ENCODE measurements around the gene KLF11.

DNA sequence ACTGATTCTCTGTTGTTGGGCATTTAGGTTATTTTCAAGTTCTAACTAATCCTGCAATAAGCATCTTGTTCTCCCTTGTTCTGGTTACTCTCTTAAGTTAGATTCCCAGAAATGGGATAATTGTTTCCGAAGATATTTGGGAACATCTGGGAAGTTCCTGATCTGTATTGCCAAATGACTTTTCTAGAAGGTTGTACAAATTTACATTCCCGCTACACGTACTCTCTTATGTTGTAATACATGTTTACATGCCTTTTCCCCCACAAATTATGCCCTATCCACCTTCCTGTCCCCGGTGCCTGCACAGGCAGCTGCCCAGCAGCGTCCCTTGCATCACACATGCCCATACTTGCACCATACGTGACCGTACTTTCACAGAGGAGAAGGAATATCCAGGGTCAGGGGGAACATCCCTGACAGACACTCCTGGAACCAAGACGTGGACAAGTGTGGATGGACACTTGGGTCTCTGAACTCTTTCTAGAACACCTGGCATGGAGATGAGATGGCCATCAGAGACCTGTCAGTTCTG is 24.2 kb upstream of the KLF11 start:
- RRBS = no CpG with 5 or more reads among the region's 8 CpGs

- RRBS = 69% methylated on average over 2 of the region's 36 CpGs
Observed at GRCh38 chr2:10028780-10029917, 14.2 kb upstream of the KLF11 start.

DNA sequence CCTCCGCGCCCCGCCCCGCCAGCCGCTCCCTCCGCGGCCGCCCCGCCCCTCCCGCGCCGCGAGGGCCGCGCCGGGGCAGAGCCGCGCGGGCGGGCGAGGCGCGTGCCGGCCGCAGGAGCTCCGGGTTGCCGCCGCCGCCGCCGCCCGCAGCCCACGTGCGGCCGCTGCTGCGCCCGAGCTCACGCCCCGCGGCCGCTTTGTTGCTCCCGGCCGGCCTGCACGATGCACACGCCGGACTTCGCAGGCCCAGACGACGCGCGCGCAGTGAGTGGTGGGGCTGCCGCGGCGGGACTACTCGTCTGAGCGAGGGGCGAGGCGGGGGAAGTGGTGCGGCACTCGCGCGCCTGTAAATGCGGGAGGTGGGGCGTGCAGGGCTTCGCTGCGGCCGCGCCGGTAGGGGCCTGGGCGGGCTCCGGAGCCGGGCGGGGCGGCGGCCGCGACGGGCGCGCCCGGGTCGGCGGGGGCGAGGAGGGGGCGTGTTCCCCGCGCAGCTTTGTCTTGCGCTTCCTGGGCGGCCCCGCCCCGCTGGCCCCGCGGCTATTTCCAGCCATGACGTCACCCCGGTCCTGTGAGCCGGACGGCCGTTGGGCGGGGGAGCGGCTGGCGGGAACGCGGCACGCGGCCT is at the start of gene KLF11:
KLF11 (plus strand) TSS at position 56 of the 625 bp plus-strand sequence.
- RRBS = 2% methylated on average over 33 of the region's 106 CpGs

DNA sequence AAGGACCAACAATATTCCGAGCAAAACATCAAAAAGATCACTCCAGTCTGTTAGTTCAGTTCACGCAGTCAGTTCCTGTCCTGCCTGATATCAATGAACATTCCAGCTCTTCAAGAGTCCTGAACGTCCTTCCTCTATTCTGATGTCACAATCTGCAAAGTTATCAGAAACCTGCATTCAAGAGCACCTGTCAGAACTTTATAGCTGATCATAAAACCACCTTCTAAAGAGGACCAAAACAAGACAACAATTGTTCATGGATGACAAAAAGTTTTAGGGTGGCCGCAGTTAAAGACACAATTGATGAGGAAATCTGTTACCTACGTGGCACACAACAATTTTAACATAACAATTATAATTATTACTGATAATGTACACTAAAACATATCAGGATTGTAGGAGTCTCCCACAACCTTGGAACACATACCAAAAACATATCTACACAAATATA is 78.9 kb downstream of the RRM2 start:
- RRBS = no CpG with 5 or more reads among the region's 5 CpGs

- RRBS = no CpG with 5 or more reads among the region's 14 CpGs
Observed at GRCh38 chr2:10225918-10226501, 76.7 kb upstream of the HPCAL1 start.

GRCh38 chr2:10285207-10286042 is 17.3 kb upstream of the HPCAL1 start:
- RRBS = no CpG with 5 or more reads among the region's 18 CpGs

DNA sequence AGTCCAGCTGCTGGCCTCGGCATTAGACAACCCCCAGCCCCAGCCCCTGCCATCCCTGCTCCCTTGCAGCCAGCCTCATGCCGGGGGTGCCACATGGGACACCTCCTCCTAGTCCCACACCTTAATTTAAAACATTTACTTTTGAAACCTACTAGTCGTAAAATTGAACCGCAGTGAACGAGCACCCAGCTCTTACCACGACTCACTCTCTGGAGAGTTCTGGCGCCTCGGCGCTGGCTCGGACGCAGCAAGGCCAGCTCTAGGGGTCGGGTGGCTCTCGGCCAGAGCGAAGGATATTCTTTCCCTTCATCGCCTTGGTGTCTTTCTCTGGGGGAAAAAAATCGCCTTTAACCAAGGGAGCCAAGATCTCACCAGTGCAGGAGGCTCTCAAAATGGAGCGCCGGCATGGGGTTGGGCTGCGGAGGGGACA is 1.8 kb downstream of the HPCAL1 start:
- RRBS = no CpG with 5 or more reads among the region's 19 CpGs

DNA sequence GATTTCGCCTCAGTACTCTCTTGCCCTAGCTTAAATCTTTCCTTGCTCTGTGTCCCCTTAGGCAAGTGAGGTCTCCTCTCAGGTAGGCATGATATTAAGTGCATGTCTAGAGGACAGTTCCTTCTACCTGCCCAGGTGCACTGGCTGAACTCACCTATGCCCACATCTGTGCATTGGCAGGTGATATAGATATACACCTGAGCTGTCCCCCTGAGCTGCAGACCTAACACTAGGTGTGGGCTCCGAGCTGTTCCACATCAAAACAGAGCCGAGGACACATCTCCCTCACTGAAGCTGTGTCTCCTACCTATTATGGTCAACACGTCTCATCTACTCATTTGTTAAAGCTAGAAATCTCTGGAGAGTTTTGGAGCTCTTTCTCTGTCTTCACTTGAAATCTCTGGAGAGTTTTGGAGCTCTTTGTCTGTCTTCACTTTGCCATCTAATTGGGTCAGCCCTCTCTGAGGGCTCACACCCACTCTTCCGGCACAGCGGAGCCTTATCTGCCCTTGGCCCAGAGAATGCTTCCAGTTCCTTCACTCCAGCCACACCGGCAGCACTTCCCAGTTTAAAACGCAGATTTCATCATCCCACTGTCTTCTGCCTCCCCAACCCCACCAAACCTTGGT is 4.7 kb downstream of the HPCAL1 start:
- RRBS = 46% methylated on average over 3 of the region's 8 CpGs

DNA sequence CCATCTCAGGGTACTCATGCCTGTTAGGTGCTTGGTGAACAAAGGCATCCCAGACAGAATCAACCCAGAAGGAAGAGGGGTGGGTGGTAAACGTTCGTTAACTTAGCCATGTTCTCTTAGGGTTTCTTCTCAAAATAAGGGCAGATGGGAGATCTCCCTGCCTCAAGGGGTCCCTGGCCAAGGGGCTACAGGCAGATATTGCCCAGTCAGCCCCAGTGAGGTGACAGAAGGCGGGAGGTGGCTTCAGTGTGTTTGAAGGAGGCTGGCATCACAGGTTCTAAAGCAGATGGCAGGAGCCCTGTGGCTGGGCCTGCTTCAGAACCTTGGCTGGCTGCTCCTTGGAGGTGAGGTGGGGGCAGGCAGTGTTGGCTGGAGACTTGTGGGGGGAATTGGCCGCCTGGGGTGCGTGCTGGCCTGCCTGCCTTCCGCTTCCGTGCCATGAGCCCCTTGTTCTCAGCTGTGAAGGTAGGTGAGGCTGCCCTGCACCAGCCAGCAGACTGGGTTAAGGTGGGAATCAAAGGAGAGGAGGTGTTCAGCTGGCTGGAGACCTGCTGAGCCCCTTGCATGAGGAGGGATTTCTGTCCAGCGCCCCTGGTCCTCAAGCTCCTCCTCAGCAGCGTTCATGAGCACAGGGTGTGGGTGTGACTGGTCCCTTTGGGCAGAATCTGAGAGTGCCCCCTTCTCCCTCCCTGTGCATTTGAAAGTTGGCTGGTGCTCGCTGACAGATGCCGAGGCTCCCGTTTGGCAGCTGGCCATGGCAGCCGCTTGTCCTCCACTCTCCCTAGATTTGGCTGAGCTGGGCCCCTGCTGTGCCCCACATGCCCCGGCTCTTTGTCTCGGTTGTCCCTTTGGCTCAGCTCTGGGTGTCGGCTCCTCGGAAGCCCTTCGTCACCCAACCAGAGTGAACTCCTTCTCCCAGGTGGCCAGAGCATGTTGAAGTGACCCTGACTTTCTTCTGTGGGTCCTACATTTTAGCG is 23.7 kb downstream of the HPCAL1 start:
- RRBS = no CpG with 5 or more reads among the region's 19 CpGs

DNA sequence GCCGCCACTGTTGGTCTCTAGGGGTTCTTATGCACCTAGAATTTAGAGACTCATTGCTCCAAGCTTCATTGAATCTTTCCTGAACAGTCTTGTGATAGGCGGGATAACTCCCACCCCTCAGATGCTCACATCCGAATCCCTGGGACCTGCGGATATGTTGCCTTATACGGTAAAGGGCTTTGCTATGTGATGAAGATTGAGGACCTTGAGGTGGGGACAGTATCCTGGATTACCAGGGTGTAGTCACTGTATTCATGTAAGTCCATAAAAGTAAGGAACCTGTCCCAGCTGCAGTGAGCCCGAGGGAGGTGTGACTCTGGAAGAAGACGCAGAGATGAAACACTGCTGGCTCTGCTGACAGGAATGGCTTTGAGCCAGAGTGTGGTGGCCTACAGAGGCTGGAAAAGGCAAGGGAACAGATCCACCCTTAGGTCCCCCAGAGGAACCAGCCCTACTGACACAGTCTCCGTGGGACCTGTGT is 26.4 kb downstream of the HPCAL1 start:
- RRBS = no CpG with 5 or more reads among the region's 8 CpGs

GRCh38 chr2:10374247-10374976 is 71.7 kb downstream of the HPCAL1 start:
- RRBS = no CpG with 5 or more reads among the region's 15 CpGs

DNA sequence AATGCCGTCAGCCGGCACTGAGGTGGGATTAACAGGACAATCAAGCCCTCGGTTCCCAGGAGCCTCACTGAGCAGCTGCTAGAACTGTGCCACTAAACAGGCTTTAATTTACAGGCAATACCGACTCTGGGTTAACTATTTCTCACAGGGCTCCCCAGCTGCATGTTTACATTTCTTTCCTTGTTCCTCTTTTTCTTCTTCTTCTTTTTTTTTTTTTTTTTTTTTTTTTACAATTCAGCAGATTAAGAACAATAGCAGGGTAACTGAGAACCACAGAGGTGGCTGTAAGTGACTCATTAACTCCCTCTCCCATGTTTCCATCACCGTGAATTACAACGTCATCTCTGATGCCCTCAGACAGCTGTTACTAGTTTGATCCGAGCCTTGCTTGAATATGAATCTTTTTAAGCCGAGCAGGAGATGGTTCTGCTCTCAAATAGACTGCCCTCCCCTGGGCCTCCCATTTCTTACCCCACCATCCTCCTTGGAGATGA is 37.8 kb downstream of the ODC1 start:
- RRBS = no CpG with 5 or more reads among the region's 8 CpGs

DNA sequence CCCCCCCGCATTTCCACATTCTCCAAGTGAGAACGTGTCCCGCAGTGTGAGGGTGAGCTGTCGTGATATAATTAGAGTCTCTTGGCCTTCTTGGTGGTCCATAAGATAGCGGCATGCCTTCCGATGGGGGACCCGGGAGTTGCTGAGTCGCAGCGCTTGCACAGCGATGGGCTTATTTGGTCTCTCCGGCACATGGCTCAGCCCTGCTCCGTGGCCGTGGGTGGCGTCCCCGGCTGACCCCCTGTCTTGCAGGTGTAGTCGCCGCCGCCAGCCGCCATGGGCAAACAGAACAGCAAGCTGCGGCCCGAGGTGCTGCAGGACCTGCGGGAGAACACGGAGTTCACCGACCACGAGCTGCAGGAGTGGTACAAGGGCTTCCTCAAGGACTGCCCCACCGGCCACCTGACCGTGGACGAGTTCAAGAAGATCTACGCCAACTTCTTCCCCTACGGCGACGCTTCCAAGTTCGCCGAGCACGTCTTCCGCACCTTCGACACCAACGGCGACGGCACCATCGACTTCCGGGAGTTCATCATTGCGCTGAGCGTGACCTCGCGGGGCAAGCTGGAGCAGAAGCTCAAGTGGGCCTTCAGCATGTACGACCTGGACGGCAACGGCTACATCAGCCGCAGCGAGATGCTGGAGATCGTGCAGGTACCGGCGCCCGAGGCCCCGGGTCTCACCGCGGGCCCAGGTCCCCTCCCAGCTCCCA is 28.5 kb downstream of the ODC1 start:
- RRBS = 94% methylated on average over 9 of the region's 58 CpGs

DNA sequence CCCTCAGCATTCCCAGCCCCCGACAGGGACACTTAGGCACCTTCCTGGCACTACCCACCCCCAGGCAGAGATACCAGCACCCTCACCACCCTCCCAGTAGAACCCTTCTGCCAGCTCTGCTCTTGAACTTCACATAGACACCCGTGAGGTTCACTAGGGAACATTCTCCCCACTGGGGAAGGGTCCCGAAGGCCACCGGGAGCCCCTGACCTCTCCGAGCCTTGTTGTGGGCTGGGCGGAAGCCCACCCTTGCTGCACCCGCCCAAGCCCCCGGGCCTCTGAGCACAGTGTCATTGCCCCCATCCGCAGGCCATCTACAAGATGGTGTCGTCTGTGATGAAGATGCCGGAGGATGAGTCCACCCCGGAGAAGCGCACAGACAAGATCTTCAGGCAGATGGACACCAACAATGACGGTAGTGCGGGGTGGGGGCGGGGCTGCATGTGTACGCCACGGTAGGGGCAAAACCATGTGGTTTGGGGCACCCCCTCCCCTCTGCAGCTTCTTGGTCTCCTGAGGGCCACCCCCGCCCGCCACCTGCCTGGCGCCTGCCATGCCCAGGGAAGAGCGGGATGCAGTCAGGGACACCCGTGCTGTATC is 25.4 kb downstream of the ODC1 start:
- RRBS = 87% methylated on average over 7 of the region's 23 CpGs

DNA sequence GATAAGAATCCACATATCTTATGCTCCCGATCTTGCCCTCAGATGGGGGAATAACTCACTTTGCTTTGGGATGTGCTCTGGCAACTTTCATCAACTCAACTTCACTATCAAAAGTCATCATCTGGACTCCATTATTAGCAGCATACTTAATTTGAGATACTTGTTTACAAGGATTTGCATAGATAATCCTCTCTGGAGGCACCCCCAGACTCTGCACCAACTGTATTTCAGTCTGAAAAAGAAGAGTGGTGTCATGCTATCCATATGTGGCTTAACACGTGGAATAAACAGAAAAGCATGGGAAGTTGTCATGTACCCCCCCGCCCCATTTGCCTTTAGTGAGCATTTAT is 4.1 kb downstream of the ODC1 start:
- RRBS = no CpG with 5 or more reads among the region's 3 CpGs

DNA sequence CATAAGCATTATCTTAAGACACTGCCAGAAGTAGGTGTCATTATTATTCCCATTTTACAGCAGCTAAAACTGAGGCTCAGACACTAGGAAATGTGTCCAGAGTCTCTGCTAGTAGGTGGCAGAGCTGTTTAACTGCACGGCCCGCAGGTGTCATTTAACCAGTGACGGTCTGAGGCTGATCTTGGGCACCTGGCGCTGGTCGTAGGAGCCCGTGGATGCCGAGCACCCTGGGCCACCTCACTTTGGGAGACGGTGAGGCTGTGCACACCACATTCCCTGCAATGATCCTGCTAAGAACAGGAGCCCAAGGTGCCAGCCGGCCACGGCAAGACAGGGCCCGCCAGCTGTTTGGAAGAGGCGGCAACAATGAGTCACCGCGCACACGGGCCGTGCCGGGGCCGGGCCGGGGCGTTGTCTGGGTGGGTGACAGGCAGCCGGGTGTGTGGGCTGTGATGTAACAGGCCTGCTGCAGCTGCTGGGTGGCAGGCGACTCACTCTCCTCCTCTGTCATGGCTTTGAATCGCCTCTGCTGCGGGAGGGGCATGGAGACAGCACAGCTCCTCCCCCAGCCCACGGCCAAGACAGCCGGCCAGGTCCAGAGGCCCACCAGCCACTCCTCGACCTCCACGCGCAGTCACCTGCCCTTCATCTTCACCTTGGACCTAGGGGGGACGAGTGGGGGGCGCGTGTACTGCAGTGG is 49.7 kb upstream of the ODC1 start:
- RRBS = 41% methylated on average over 8 of the region's 32 CpGs

GRCh38 chr2:10826220-10826570 is 13.6 kb upstream of the PDIA6 start:
- RRBS = no CpG with 5 or more reads among the region's 6 CpGs

GRCh38 chr2:10845465-10846543 is 33.2 kb upstream of the PDIA6 start:
- RRBS = no CpG with 5 or more reads among the region's 13 CpGs

DNA sequence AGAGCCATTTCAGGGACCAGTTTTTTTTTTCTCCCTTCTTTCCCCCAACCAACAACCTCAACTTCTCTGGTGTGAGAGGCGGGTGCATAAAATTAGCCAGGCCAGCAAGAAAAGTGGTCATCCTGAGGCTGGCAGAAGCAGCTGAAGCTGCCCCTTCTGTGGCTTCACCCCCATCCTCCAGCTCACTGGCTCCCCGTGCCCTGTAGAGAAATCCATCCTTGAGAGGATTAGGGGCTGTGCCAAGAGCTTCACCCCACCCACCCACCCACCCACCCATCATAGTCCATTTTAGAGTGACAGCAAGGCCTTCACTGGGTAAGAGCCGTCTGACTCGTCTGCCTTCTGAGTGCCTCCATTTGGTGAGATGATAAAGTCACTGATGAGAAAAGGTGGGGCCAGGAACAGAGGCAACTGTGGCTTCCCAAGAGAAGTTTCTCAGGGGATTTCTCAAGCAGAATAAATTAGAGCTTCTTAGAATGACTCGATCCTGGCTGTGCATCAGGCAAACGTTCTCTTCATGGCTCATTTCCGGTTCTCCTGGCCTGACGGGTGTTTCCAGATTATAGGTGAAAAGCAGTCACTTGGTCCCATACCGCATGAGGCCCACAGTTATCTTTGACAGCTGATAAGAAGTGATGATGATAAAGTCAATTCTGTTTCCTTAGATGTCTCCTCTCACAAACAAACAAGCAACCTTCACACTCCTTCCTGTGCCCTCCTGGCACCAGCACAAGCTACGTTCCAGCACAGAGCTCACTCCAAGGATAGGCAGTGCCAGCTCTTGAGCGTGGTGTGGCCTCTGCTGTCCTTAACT is 38.0 kb upstream of the KCNF1 start:
- RRBS = no CpG with 5 or more reads among the region's 11 CpGs

GRCh38 chr2:11024268-11024539 is 108.7 kb upstream of the C2orf50 start:
- RRBS = no CpG with 5 or more reads among the region's 11 CpGs

Data from islet of Langerhans (tissue), 1 donor.